Bronchial epithelial cell (primary cell): Measurements from ENCODE around the gene SH3RF3.

- RRBS, 2 experiments = 2% methylated on average over 50 of the region's 120 CpGs
These were observed 686 bp upstream of the ST6GAL2 start for GRCh38 chr2:106886299-106887407.

- RRBS, 2 experiments = no CpG with 5 or more reads among the region's 5 CpGs
These were observed 24.0 kb upstream of the SULT1C3 start for GRCh38 chr2:108215706-108216195.

DNA sequence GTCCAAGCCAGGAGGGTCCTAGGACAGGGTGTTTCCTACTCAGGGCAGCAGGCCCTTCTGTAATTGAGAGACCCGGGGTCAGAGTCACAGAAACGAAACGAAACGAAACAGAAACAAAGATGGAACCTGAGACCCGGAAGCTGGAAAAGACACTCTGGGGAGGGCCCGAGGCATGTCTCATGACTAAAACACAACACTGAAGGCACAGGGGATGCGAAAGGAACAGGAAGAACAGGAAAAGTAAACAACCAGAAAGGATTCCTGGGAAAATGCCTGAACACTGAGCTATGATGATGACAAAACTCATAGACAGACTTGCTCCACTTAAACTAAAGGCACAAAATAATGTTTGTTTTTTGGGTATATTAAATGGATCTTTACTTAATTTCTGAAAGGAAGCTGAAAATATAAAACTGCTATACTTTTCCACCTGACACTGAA, 16.7 kb upstream of the SULT1C2 start:
- RRBS, 2 experiments = 80% methylated on average over 2 of the region's 7 CpGs; no CpG with 5 or more reads in 1 of the 2 experiments

DNA sequence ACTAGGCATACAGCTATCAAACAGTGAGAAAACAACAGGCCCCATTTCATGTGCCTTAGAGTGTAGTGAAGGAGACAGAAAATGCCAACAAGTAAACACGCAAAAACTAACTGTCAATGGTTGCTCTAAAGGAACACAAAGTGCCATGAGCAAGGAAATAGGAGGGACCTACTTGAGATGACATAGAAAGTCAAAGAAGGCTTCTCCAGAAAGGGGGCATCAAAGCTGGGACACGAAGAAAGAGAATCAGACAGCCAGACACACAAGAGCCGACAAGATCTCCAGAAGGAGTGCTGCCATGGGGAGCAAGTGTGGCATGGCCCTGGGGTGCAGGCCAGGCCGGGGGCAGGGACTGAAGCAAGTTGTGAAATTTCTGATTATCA, 715 bp upstream of the SULT1C4 start:
- RRBS, 2 experiments = no CpG with 5 or more reads among the region's 4 CpGs

- RRBS, 2 experiments = no CpG with 5 or more reads among the region's 5 CpGs
These were observed 41.7 kb upstream of the LIMS1 start for GRCh38 chr2:108492477-108492998.

DNA sequence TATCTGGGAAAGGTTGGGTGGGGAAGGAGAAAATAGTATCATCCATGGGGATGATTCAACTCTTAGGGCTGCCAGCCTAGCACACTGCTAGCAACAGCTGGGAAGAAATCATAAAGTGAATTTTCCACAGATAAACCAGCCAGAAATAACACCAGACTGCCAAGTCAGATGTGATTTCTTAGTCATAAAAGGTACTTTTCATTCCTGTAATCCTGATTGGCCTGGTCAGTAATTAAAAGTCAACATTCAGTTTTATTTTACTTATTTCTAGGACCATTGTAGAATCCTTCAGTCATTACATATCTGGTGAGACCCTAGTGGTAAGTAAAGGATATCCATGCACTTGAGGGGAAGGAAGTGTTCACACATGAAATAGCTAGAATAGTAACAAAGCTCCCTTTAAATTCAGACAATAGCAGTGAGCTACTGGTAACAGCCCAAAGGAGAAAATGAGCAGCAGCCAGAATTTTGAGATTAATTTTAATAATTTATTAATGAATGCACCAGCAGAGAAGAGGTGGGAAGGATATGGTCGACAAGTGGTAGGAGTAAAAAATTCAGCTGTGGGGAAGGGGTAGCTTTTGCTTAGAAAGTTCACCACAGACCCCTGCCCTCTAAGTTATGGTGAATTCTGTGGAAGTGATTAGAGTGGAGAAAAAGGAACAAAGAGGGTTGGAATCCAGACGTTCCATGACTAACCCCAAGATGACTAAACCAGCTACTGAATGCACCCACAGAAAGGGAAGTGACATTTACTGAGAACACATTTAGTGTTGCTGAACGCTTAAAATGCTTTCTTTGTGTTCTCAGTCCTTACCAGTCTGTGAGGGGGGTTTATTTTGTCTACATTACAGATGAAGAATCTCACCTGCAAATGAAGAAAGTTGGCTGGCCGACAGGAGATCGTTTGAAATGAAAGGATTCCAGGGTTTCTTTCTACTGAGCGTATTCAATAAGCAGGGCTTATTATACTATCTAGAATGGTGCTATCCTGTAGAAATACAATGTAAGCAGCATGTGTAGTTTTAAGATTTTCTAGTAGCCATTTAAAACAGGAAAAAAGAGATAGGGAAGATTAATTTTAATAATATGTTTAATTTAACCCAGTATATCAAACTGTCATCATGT, 59.7 kb downstream of the LIMS1 start:
- RRBS, 2 experiments = no CpG with 5 or more reads among the region's 6 CpGs

- RRBS, 2 experiments = no CpG with 5 or more reads among the region's 5 CpGs
These were observed 82.0 kb upstream of the RANBP2 start for GRCh38 chr2:108637234-108637674.

DNA sequence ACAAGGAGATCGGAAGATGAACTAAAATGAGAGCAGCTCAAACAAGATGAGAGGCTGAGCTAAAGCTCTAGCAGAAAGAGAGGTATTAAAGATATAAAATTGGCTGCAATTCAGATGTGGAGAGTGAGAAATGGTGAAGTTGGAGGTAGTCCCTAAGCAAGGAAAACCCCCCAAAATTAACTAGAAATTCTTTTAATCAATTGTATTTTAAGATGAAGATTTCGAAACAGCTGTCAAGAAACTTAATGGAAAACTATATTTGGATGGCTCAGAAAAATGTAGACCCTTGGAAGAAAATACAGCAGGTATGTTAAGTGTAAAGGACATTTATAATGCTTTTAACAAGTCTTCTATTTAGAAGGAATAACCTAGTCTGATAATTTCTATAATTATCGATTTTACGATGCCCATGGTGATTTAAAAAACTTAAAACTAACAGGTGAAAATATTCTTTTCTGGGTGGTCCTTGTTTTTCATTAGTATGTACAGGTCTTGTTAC, 14.2 kb upstream of the CCDC138 start:
- RRBS, 2 experiments = no CpG with 5 or more reads among the region's 4 CpGs

DNA sequence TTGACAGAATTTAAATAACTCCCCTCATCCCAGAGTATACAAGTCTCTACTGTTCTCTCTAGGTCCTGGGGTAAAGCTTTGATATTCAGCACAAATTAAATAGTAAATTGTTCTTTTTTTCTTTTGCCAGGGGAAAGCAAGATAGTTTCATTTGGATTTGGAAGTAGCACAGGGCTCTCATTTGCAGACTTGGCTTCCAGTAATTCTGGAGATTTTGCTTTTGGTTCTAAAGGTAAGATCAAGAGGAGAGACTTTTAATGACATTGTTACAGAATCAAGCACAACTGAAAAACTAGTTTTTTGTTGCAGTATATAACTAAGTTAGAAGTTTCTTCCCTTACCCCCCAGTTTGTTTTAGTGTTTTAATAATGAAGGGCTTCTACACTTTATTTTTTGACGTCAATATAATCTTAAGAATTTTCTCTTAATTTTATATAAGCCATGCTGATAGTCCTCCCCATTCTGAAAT, 9.5 kb upstream of the CCDC138 start:
- RRBS, 2 experiments = no CpG with 5 or more reads among the region's 1 CpG

DNA sequence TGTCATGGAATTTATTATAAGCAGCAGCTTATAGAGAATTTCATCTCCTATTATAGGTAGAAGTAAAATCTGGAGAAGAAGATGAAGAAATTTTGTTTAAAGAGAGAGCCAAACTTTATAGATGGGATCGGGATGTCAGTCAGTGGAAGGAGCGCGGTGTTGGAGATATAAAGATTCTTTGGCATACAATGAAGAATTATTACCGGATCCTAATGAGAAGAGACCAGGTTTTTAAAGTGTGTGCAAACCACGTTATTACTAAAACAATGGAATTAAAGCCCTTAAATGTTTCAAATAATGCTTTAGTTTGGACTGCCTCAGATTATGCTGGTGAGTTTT, 4.5 kb upstream of the CCDC138 start:
- RRBS, 2 experiments = no CpG with 5 or more reads among the region's 5 CpGs

- RRBS, 2 experiments = no CpG with 5 or more reads among the region's 24 CpGs
These were observed 17.0 kb downstream of the EDAR start for GRCh38 chr2:108971685-108972671.

DNA sequence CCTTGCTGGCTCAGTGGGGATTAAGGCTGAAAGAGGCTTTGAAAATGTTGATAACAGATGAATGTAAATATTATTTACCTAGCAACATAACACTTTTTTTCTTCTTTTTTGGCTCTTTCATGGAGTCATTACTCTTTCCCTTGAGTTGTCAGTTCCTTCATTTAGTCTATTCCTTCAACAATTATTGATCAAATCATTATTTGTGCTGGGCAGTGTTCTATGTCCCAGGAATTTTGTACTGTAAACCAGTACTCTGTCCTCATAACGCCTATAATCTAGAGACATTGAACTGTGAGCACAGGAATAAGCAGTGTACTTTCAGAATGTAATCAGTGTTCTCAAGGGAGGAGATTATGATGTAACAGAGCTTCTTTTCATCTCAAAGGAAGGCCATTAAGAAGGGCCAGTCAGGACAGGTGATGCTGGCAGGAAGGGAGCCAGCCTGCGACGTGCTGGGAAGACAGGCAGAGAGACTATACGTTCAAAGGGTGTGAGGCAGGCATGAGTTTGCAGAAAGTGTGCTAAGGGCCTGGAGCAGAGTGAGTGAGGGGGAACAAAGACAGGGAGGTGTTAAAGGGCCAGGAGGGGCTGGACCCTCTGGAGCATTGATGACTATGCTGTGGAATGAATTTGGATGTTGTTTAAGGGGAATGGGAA, 59.2 kb upstream of the SH3RF3 start:
- RRBS, 2 experiments = no CpG with 5 or more reads among the region's 4 CpGs

- RRBS, 2 experiments = 1% methylated on average over 16 of the region's 62 CpGs
These were observed 952 bp upstream of the SH3RF3 start for GRCh38 chr2:109127921-109128584.

- RRBS, 2 experiments = 1% methylated on average over 26 of the region's 91 CpGs
These were observed at the start of gene SH3RF3 for GRCh38 chr2:109128585-109129365. Gene SH3RF3 (plus strand): TSS chr2:109129205.

GRCh38 chr2:109185727-109186148, 56.7 kb downstream of the SH3RF3 start:
- RRBS, 2 experiments = no CpG with 5 or more reads among the region's 6 CpGs

- RRBS, 2 experiments = 63 to 64% methylated on average over 2 of the region's 5 CpGs
These were observed 109.6 kb downstream of the SH3RF3 start for GRCh38 chr2:109238497-109239025.

- RRBS, 2 experiments = no CpG with 5 or more reads among the region's 3 CpGs
These were observed 118.8 kb downstream of the SH3RF3 start for GRCh38 chr2:109247814-109248292.

DNA sequence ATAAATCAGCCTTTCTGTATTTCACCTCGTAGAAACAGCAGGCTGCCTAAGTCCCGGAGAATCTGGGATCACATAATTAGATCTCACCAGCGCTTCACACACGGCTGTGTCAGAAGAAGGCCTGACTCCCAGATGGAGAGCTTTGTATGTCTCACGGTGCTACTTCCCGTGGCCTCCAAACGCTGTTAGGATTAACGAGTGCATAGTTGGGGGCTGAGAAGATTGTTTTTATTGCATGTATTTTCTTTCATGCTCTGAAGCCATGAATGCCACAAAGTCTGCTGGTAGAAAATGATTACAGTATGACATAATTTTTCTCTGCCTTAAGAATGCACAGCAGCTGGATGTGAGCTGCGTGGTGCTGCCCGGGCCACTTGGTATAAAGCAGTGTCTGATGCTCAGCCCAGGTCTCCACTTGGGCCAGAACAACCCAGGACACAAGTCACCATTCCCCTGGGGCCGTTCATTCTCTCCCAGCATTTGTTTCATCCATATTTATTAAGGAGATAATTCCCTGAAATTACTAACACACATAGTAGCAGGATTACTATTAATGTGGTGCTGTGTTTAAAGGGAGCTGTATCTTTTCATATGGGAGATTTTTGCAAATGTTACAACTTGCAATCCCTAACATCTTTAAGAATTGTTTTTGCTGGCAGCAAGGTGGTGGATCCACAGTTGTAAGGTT, 166.4 kb downstream of the SEPTIN10 start:
- RRBS, 2 experiments = no CpG with 5 or more reads among the region's 11 CpGs

DNA sequence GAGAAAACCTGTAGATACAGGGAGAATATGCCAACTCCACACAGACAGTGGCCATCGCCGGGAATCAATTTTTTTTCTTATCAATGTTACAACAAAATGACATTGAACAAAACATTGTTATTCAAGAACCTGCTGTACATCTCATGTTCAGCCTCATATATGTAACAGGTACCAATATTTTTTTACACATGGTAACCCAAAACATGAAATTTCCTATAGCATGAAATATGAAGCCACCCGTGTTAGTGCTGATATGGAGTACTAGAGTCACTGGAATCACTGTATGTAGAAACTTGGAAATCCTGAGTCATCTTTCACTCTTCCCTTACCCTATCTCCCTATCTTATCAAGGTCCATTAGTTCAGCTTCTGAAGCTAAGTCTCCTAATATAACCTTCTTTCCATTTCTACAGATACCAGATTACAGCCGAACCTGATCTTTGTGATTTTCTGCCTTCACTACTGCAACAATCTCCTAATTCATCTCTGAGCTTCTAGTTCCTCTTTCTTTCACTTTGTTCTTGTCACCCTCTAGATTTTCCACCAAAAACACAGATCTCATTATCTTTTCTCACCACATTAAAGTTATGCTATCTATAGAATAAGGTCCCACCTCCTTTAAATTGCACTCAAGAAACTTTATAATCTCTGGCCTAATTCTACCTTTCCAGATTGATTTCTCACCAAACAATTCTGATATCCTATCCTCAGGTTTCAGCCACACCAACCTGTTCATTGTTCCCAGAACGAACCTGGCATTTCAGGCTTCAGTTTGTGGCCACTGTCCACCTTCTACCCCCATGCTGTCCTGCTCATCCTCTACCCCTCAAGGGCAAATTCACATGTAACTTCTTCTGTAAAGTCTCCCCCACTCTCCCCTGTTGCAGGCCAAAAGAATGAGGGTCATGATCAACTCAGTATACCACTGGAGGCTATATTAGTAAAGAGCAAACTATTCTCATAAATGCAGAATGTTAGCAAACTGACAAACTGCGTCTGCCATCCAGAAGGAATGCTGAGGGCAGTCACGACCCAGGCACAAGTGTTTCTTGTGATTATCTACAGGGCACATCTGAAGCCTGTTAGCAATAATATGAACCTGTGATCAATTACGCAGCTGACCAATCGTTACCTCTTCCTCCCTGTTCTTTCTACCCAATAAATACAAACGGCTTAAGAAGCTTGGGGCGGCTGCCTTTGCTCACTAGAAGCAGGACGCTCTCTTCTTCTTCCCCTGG, 58.8 kb downstream of the SEPTIN10 start:
- RRBS, 2 experiments = no CpG with 5 or more reads among the region's 12 CpGs

- RRBS, 2 experiments = no CpG with 5 or more reads among the region's 5 CpGs
These were observed 4.3 kb downstream of the SEPTIN10 start for GRCh38 chr2:109609471-109609762.